Umbilical cord (tissue), 2 donors: ENCODE measurements around the genes FMN1, CHRM5 and AVEN.

DNA sequence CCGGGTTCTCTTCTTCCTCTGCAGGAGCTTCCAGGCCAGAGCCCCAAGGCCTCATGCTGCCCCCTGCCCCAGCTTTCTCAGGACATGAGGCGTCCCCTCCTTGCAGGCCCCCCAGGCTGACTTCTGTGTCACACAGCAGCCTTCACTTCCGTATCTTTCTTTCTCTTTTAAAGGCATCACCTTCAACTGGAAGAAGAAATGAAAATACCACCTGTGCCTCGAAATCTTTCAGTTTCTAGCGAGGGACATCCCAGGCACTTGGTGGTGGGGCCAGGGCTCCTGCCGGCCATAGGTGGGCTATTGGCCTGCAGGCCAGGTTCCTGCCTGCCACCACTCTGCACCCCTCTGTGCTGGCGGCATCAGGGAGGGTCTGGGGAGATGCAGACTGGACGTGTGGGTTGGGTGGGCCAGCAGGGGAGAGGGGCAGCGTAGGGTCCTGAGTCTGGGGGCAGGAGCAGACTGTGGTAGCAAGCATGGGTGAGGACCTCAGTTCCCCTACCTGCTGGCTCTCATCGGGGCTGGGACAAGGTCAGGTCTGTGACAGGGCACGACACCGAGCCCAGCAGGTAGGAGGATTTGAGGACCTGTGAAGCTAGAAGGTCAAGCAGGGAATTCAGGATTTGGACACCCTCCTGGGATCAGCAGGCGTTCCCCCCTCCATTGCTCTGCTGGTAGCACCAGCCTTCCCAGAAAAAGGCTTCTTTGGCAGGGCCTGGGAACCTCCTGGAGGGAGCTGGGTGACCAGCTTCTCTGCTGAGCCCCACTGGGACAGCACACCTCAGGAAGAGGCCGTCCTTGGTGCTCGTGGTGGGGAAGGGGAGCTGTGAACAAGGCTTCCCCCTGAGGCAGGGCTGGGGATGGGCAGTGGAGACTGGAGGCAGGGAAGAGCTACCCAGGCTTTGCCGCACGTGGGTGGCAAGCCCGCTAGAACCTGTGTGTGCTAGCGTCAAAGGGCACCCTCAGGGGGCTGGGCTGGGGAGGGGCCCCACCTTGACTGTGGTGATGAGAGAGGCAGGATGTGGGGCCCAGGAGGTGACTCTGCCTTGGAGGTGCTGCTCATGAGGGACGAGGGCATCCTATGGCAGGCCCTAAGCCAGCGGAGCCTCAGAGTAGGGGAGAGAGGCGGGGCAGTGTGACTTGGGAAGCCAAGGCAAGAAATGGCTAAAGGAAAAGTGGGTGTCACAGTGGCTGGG is 20.3 kb downstream of the KLF13 start:
- RAMPAGE, long total RNA: no peak

GRCh38 chr15:31347704-31348130 is 21.1 kb downstream of the KLF13 start:
- RAMPAGE, long total RNA: no peak

GRCh38 chr15:31354690-31355553 is 28.3 kb downstream of the KLF13 start:
- RAMPAGE, long total RNA: no peak

DNA sequence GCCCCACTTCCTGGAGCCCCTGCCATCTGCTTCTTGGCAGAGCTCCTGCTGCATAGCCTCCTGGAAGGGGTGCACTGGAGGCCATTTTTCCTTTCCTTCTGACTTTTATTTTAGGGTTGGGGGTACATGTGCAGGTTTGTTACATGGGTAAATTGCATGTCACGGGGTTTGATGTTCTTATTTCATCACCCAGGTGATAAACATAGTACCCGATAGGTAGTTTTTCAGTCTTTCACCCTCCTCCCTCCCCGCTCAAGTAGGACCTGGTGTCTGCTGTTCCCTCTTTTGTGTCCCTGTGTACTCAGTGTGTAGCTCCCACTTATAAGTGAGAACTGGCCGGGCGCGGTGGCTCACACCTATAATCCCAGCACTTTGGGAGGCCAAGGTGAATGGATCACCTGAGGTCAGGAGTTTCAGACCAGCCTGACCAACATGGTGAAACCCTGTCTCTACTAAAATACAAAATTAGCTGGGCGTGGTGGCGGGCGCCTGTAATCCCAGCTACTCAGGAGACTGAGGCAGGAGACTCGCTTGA is 29.4 kb downstream of the KLF13 start:
- RAMPAGE, long total RNA: no peak

DNA sequence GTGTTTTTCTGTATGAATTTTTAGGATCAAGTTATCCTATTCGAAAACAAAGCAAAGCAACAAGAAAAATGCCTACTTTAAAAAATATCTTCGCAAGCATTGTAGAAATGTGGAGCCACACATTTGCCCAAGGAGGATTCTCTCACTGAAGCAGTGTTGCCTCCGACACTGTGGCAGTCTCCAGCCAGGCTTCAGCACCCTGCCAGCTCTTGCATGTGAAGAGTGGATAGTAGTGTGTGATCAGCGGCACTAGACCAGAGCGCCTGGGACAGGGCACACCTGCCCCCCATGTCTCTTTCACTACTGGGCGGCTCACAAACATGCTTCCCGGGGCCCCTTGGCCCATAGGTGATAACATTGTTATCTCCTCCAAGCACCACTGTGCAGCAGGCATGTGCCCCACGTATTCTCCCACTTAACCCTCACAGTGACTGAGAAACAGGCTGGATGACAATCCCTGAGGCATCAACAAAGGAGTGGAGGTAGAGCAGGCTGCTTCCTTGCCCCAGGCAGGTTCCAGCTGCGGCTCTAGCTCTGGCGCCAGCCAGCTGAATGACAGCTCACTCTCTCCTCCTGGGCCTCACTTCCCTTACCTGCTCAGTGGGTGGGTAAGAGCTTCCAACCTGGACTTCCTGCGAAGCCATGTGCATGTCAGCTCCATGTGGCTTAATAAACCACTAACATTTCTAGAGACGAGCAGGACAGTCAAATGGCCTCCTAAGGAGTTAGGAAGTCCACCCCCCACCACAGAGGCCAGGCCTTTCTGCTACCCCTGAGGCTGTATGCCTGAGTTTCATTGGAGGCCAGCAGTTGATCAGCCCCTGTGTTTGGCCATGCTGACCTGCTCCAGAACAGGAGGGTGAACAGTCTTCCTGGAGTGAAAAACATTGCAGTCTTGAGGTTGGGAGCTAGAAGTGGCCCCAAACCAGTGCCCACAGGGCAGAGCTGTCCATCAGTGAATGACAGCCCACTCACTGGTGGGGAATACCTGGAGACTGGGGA is 37.8 kb downstream of the KLF13 start:
- RAMPAGE, long total RNA: no peak

- RAMPAGE, long total RNA: no peak
These were observed 40.3 kb downstream of the KLF13 start for GRCh38 chr15:31366674-31367645.

DNA sequence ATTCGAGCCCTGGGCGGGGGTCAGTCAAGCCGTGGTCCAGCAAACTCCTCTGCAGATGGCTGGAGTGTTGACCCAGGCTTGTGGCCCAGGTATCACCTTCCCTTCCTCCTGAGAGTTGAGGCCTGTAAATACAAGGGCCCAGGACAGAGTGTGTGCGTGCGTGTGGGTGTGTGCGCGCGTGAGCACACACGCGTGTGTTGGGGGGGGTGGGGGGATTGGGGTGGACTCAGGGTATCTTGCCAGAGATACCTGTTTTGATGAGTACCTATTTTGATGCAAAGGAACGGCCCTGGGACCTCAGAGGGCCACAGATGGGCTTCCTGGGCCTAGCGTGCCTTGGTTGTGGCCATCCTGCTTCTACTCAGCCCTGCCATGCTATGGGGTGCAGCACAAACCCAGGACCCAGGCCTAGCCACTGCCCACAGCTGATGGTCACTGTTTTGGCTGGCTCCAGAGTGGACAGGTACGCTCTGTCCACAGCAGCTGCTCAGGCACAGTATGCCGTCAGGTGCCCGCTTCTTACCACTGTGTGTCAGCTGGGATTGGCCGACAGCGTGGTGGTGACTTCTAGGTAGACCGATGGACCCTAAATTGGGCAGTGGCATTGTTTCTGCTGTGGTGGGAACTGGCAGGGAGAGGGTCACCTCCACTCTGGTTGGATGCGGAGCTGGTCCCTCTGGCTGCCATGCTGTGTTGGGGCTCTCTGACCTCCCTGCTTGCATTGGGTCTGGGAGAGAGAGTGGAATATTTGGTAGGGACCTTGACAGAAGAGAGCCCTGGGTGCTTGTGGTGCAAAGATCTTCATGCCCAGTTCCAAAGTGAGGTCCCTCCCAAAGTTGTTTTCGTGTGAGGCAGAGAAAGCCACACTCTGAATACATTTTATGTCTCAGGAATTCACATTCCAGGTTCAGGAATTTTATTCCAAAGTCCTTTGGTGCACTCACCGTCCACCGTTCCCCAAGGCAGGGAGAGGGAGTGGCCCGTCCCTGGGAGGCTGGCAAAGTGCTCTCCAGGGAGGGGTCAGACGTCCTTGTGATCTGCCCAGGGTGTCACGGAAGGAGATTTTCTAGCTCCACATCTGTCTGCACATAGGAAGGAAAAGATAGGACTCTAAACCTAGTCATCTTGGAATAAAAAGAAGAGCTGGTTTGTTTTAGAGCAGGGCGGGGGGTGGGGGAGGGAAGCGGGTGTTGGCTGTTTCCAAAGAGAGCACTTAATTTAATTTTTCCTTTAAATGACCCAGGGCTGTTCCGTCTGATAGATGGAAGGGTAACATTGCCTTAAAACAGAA is 47.5 kb downstream of the KLF13 start:
- RAMPAGE, long total RNA: no peak

GRCh38 chr15:31440524-31441353 is 114.1 kb downstream of the KLF13 start:
- RAMPAGE, long total RNA: no peak

- RAMPAGE, long total RNA: no peak
These were observed 154.0 kb downstream of the KLF13 start for GRCh38 chr15:31480690-31480995.

DNA sequence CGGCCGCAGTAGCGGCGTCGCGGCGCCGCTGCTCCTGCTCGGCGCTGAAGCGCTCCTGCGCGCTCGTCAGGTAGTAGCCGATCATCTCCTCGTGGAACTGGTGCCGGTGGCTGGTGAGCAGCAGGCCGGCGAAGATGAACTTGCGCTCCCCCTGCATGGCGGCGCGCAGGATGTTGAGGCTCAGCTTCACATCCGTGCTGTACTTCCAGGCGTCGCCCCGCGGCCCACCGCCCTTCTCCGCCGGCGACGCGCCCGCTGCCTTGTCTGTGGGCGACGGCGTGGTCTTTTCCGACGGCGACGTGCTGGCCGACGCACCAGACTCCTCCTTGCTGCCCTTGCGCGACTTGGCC is 157.4 kb downstream of the KLF13 start:
- RAMPAGE, long total RNA: no peak

GRCh38 chr15:31631522-31632298 is 238.8 kb downstream of the OTUD7A start:
- RAMPAGE, long total RNA: no peak

DNA sequence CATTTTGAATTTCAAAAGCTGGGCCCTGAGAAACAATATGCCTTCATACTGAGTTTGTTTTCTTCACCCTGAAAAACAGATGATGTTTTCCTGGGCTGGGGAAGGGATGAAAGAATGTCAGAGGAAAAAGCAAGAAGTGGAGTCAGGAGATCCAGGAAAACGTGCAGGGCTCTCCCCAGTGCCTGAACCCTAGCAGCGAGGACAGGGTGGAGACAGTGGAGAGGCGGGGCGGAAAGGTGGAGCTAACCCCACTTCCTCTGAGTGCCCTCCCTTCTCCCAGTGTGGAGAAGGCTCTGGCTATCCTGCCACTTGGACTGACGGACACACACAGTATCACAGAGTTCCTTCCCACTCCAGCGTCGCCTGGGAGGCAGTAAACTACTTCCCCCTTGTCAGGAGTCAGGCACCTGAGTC is 34.5 kb upstream of the OTUD7A start:
- RAMPAGE, long total RNA: no peak

DNA sequence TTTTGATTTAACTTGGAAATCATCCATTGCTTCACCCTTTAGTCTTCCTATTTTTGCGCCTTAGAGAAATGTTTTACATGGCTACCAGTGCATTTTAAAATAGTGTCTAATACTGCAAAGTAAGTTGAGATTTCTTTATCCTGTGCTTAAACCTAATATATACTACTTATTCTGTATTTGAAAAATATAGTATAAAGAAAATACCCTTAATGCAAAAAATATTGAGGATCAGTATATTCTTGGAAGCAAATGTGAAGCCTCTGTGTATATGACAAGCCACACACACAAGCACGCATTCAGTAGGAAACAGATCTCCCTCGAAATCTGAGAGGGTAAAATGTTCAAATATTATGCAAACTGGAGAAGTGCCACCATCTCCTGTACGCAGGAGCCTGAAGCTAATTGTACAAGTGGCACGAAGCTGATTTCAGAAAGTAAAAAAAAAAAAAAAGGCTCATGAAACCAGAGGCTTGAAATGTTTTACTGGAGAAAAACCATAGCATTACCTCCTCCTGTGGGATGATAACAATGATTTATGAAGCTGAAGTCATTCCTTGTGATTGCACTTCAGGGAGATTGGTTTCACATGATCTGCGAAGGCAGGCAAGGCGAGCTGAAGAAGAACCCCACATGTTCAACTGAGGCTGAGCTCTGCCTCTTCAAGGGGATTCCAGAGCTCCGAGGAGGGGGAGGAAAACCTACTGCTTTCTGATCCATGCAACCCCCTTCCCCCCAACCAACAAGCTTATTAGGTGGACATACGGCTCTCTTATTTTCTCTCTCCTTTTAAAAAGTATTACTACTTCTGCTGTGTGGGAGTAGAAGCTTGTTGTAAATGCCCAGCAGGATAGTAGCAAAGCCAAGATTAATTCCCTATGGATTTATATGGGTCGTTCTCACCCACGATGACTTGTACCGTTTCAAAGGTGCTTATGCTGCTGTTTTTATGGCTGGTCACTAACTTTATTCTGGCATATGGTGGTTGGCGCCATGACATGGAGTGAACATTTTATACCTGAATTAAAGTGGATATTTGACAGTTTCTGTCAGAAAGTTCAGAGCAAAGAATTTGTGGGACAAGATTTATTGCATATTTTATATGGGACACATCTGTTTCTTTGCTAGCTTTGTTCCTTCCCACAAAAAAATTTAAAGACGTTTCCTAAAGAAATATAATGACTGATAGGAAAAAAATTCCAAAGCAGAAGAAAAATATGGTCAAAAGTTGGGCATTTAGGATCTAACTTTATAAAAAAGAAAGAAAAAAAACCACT is 101.1 kb downstream of the GREM1 start:
- RAMPAGE, long total RNA: no peak

- RAMPAGE, long total RNA: no peak
These were observed 65.9 kb downstream of the FMN1 start for GRCh38 chr15:33128655-33129032.

DNA sequence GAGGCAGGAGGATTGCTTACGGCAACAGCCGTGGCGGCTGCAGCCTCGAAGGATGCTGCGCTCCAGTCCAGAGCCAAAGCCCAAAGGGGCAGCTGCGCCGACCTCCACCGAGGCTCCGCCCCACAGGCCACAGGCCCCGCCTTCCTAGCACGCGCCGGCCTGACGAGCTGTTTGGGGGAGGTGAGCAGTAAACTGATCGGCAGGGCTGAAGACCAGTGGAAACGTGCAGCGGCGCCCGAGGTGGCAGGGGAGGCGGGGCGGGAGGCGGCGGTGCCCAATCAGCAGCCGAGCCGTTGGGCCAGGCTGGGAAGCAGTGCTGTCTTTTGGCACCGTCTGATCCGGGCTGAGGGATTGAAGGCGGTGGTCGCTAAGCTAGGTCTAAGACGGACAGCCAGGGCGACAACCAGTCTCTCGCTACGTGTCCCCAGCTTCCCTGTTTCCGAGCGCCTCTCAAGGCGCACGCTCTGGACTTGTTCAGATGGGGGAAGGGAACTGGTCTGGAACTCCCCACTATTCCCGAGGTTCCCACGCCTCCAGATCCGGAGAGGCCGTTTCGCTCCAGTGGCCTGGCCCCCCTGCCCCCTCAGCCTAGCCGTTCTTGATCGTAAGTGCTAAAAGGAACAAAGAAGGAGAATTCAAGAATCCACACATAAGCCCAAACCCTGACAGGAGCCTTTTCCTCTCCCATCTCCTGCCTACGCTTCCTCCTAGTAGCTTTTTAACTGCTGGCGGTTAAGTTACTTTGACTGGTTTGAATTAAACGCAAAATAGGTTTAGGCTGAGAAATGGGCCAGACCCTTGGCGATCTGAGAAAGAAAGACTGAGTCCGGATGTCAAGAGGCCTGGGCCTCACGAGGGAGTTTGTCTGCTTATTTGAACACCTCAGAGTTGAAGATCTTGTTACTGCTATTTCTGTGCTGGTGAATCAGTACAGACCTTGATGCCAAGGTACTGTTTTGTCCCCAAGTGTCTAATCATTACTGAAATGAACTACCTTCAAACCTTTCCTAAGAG is at the start of gene FMN1:
Gene FMN1, minus strand, starts transcription at position 87 of the 1,014 bp plus-strand sequence.
- RAMPAGE, long total RNA: no peak

DNA sequence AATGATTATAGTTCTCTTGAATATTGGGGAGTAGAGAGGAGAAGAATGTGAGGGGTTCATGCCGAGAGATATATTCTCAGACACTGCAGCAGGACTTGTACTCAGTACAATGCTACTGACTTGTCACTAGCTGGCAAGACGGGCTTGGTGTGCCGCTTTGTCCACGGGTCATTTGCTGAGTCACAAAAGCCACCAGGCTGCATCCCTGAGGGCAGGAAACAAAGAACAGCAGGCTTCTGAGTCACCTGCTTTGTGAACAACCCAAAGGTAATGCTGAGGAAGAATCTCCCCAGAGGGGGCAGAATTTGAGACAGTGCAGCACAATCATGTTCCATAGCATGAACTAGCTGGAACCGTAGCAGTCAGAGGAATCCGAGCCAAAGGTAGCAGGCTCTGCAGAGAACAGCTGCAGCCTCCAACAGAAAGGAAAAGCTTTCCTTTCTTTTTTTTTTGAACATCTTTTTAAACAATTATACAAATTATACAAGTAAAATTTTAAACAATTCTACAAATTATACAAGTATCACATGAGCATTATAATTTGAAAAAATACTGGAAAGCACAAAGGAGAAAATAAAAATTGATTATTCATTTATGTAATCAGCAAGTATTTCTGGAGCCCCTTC is 7.4 kb upstream of the FMN1 start:
- RAMPAGE, long total RNA: no peak

DNA sequence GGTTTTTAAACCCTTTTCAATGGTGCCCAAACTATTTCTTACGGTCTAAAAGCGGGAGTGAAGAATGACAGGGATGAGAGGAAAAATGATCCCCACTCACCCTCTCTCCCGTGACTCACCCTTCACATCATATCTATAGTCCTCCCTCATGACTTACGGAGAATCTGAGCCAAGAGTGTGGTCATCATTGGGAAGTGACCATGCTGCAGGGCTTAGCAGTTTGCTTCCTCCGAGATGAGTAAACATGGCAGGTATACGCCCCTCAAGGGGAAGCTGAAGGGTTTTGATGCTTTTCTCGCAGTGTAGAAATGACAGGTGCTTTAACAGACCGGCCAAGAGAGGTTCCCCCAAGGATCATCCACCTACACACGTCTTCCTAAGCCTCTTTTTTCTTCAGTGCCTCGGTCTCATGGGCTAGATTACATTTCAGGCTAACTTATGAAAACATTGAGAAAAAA is 274.1 kb downstream of the RYR3 start:
- RAMPAGE, long total RNA: no peak

GRCh38 chr15:33968045-33968602 is at the start of gene CHRM5:
Gene CHRM5 (plus strand): TSS chr15:33968497.
- RAMPAGE, long total RNA: no peak

DNA sequence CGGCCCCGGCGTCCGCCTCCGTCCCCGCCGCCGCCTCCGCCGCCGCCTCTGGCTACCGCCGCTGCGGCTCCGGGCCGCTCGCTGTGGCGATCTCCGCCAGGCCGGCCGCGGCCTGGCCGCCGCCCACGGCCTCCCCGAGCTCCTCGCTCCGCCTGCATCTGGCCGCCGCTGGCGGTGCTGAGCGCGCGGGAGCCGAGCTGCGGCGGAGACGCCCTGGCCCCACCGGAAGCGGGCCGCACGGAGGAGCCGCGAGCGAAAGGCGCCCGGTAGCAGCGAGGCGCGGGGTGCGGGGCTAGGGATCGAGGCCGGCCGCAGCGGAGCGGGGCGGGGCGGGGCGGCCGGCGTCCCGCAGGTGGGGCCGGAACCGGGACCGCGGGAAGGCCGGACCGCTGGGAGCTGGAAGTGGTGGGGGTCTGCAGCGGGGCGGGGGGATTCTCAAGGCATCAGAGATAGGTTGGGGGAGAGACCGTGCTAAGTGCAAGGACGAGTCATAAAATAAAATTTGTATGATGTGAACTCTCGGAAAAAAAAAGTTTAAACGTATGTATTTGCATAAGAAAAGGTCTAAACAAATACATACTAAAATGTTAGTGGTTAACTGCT is at the start of gene AVEN:
Gene AVEN, minus strand, starts transcription at position 316 of the 603 bp plus-strand sequence.
- RAMPAGE, long total RNA: no peak

DNA sequence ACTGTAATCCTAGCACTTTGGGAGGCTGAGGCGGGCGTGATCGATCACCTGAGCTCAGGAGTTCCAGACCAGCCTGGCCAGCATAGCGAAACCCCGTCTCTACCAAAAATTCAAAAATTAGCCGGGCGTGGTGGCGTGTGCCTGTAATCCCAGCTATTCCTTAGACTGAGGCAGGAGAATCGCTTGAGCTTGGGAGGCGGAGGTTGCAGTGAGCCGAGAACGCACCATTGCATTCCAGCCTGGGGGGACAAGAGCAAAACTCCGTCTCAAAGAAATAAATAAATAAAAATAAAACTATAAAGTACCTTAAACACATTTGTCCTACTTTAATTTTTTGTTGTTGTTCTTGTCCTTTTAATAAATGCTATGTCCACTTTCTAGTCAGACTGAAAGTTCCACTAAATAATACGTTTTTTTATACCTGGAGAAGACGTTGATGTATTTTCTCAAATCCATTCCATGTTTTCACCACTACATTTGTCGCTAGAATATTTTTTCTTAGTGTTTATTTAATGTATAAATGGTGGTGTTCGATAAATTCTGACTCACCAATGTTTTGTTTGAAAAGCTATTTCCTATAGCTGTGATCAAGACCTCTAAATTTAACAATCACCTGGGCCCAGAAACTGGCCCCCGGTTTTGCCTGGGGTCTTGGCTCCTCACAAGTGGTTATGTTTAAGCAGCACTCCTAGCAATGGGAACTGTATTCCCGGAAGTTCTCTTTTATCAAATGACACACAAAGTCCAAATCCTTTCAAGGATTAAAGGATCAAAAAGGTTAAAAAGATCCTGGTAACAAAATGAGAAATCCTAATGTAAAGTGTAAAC is 1.1 kb upstream of the SLC12A6 start:
- RAMPAGE, long total RNA: no peak